Non-pigmented ciliary epithelial cell (primary cell): ENCODE measurements around the gene HAS3.

DNA sequence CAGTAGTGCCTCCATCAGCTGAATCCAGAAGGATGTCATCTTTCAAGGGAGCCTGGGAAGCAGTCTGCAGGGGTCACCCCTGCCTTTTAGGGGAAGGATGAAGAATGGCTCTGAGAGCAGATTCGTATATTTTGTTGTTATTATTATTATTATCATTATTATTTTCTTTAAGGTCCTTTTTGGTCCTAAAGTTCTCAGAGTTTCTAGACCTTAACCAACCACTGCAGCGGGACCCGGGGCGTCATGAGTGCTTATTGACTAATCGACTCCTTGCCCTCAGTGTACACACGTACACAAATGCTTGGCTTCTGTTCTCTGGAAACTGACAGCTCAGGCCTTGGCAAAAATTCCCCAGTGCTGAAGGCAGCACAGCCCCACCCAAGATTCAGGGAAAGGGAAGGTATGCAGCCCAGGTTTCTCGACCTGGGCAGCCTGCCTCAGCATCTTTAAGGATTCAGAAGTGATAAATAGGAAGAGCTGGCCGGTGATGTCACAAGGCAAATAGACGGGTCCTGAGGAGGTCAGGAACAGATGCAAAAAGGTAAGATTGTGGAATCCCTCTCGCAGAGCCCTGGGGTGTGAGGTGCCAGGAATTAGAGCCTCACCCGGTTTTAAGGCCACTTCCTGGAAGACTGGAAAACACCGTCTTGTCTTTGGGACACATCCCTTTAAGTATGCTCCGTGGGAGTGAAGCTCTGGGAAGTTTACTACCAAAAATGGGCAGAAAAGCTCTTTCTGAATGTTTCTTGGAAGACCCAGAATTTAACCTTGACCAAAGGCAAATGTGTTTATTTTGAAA is 9.0 kb upstream of the CDH3 start:
- RRBS: no CpG with 5 or more reads among the region's 13 CpGs

- RRBS: no CpG with 5 or more reads among the region's 13 CpGs
Measured at GRCh38 chr16:68819094-68819610, 24.2 kb upstream of the TANGO6 start.

GRCh38 chr16:68821737-68822312 is 21.5 kb upstream of the TANGO6 start:
- RRBS: no CpG with 5 or more reads among the region's 7 CpGs

GRCh38 chr16:69073106-69073935 is 32.1 kb upstream of the HAS3 start:
- RRBS: no CpG with 5 or more reads among the region's 17 CpGs

DNA sequence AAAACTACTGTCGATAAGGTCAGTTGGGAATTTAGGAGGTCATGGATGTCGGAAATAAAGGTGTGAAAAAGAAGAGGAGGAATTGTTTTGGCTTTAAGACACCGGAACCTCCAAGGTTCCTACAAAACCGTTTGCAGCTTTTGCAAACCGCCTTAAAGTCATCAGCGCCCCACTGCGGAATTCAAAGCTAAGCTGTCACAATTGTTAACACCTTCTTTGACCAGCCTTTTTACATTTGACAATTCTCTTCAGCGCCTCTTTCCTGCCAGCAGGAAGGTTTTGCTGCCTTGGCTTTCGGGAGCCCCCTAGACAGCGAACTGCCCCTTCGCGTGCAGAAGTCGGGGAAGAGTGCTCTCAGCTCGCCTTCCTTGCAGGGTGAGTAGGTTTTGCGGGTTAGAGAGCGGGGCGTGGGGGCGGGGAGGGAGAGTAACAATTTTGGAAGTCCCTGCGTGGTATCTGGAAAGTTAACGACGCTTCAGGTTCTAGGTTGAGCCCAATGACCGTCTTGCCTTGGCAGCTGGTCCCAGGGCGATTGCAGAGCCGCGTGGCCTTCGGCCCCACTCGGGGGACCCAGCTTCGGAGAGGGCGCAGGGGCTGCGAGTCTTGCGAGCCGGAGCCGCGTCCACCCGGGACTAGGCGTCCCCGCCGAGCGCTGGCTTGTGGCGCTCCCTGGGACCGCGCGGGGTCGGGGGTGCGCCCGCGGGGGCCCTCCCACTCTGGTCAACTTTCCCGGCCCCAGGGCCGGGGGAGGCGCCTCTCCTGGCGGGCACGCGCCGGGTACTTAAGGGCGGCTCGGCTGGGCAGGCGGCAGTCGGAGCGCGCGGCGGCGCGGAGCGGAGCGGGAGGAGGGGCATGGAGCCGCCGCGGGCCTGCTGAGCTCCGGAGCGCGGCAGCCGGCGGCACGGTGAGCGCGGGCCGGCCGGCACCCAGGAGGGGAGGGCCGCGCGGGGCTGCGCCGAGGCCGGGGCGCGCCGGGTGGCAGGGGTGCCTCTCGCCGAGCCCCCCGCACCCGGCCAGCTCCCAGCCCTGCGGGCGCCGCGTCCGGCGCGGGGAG is at the start of gene HAS3:
Gene HAS3 (plus strand): TSS at position 241 of the 1,054 bp plus-strand sequence.
- RRBS: 3% methylated on average over 31 of the region's 99 CpGs

GRCh38 chr16:69216092-69216697 is 29.2 kb downstream of the SNTB2 start:
- RRBS: no CpG with 5 or more reads among the region's 4 CpGs

DNA sequence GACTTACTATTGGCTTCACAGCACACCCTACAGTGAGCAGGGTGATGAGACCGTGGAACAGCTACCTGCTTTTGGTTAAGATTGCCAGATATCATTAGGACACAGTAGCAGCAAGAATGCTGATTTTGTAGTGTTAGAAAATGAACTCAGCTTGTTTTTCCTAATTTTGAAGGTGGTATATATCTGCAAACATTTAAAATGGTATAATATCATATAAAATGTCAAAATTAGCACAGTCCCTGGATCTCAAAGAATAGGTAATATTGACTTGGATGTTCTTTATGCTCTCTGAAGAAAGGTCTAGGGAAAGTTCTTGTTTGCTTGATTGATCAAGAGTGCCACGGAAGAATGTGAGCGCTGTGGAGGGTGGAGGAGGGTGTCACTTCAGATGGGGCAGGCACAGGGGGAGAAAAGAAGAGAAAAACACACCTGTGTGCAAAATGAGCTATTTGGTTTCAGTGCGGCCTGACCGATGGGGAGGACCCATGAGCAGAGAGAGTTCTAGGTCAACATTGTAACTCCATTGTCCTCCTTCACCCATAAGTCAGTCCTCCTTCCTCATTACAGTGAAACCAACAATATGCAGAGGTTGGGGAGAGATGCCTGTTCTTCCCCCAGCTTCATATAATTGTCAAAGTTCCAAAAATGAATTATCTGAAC is 8.9 kb upstream of the VPS4A start:
- RRBS: no CpG with 5 or more reads among the region's 5 CpGs

DNA sequence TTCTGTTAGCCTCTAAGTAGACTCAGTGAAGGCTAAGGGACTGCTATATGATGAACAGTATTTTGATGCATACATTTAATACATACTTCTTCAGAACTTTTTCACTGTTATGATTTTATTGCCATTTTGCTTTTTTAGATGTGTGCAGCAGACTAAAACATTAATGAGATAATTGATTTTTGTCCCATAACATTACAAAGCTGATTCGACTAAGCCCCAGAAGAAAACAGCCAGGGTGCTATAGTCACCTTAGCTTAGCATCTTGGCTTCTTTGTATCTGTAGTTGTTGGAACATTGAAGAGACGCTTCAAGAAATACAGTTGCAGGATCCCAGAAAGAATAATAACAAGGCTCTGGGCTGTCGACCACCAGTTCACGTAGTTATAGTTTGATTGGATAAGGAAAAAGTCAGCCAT is 3.6 kb downstream of the NIP7 start:
- RRBS: no CpG with 5 or more reads among the region's 4 CpGs

DNA sequence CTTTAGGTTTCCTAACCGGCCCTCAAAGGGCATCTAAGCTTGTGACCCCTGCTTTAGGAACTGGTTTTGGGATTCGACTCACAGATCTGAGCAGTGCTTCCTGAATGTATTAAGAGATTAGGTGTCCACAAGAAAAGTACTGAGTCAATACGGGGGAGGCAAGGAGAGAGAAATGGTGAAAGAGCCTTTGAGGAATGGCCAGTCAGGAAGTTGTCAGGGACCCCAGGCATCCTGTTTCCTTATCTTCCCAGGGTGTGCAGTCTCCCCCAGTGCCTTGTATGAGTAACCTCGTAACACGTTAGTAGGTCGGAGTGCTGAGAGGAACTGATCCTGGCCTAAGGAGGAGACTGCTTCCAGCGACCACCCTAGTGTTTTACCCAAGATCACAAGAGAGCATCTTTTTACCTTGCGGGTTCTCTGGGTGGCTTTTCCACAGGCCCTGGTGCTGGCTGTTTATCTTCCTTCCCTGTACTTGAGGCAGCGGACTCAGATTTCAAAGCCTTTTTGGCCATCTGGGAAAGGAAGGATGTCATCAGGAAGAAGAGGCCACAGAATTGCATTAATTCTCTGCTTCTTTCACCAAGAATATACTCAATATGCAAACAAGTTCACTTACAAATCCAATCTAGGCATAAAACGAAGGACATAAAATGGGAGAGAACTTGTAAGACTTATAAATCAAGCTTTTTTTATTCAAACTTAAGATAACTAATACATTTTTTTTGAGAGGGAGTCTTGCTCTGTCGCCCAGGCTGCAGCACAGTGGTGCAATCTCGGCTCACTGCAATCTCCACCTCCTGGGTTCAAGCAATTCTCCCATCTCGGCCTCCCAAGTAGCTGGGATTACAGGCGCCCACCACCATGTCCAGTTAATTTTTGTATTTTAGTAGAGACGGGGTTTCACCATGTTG is 16.6 kb upstream of the TMED6 start:
- RRBS: no CpG with 5 or more reads among the region's 15 CpGs

DNA sequence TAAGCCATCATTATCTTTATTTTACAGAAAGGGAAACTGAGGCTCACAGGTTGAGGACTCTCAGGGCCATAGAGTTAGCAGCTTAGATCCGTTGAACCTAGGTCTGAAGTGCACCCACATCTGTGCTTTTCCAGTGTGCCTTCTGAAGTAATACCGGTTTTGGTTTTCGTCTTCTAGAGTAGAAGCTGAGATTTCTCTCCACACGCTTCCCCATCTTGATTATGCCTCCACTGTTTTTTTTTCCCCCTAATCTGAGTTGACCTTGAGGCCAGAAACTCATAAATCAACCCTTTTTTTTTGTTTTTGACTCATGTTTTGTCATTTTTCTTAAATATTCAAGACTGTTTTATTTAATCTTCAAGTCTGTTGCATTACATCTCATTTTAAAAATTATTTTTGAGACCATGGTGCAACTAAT is 713 bp downstream of the CYB5B start:
- RRBS: no CpG with 5 or more reads among the region's 4 CpGs

- RRBS: no CpG with 5 or more reads among the region's 6 CpGs
Measured at GRCh38 chr16:69521624-69522173, 44.1 kb upstream of the NFAT5 start.

DNA sequence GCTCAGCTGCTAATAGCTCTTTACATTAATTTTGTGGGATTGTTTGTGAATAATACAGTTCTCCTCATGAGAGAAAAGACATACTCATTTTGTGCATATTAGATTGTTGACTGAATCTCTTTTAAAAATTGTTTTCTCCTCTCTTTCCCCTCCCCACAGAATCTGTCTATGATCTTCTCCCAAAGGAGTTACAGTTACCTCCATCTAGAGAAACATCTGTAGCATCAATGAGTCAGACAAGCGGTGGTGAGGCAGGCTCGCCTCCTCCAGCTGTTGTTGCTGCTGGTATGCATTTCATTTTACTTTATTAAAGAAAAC is 60.4 kb downstream of the NFAT5 start:
- RRBS: no CpG with 5 or more reads among the region's 2 CpGs

- RRBS: no CpG with 5 or more reads among the region's 1 CpG
Measured at GRCh38 chr16:69639240-69639947, 73.6 kb downstream of the NFAT5 start.

- RRBS: no CpG with 5 or more reads among the region's 7 CpGs
Measured at GRCh38 chr16:69764174-69764502, 2.0 kb downstream of the WWP2 start.

DNA sequence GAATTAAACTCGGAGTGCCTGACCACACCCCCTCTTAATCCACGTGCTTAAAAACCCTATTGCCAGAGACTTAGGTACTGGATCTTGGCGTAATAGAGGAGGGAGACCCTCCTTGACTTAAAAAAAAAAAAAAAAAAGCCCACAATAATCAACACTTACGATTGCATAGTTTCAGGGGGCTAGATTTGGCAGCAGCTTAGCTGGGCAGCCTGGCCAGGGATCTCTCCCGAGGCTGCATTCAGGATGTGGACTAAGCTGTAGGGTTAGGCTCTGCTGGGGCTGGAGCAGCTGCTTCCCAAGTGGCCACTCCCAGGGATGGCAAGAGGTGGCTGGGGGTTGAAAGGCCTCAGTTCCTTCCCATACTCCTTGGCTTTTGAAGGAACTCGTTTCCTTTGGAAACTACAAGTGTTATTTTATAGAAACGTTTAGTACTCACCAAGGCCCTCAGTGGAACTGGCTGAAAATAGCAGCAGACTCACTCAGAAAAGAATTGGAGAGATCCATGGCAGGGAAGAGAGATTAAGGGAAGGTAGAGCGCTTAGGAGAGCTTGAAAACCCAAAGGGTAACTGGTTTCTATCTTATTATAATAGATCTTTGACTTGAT is 76.3 kb downstream of the WWP2 start:
- RRBS: no CpG with 5 or more reads among the region's 8 CpGs

DNA sequence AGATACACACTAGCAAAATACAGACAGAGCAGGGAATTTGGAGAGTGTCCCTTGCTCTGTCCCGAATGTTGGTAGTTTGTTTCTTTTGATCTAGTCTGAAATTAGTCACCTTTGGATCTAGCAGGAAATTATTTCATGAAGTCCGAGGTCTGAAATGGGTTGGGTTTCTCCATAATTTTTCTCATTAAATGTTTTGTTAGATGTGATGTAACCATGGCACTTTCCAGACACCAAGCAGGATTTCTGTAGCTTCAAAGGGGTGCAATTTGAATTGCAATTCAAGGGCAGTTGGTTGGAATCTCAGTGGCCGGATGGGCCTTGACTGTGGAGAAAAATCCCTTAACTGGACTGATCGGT is 78.5 kb downstream of the WWP2 start:
- RRBS: no CpG with 5 or more reads among the region's 4 CpGs

GRCh38 chr16:69855452-69856142 is 93.5 kb downstream of the WWP2 start:
- RRBS: no CpG with 5 or more reads among the region's 5 CpGs

DNA sequence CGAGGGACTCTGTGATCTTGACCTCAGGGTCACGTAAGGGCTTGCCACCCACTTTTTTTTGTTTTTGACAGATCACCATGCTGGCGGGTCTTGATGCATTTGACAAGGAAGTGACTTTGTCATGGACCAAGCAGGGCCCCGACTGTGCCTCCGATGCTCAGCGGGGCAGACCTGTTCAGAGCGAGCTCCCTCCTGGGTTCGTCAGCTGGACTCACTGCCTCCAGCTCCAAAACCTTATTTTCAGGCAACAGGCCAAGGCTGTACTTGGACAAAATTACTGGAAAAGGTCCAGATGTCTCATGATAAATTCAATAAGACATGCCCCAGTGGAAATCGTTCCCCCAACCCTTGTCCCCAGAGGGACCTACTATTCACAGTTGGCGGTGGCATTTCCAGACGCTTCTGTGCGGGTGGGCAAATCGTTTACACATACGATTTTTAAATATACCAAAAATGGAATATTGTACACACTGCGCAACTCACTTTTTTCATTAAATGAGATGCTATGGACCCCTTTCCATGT is 8.9 kb upstream of the CLEC18A start:
- RRBS: no CpG with 5 or more reads among the region's 15 CpGs

DNA sequence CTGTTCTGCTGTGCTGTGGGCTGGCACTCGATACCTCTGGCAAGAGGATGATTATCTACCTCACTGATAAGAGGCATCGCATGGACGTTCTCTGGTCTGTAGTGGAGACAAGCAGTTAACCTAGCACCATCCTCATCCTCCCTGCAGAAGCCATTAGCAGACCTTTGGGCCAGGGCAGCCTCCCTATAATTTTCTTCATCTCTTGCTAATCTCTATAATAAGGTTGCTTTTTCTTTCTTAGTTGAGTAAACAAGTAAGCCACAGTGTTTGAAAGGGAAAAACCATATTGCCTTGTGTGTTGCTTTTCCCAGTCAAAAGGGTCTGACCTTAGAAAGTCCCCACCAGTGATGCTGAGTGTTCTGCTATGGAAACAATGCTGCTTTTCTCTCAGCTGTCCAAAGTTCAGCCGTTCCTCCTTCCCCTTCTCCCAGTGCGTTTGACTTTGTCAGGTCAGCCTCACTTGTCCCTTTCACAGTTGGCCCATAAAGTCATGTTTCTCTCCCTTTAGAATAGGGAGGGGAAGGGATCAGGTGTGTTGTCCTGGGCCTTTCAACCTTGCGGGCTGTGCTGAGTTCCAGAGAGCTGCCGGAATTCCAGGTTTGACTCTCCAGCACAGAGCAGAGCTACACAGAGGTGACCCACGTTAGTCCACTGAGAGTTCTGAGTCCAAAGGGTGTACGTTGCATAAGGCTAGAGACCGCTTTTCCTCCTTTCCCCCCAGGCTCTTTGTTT is 16.0 kb upstream of the CLEC18C start:
- RRBS: no CpG with 5 or more reads among the region's 10 CpGs